ENCODE measurements around a stretch of chr4.

DNA sequence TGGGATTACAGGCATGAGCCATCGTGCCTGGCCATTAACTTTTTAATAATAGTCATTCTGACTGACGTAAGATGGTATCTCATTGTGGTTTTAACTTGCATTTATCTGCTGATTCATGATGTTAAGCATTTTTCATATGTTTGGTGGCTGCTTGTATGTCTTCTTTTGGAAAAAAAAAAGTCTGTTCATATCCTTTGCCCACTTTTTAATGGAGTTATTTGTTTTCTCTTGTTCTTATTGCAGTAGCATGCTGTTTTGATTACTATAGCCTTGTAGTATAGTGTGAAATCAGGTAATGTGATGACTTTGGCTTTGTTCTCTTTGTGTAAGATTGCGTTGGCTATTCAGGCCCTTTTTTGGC is 45.9 kb downstream of the ANXA10 start:
- RRBS, result no CpG with 5 or more reads among the region's 3 CpGs

GRCh38 chr4:168408616-168409024 is 71.7 kb downstream of the DDX60L start:
- RRBS, result no CpG with 5 or more reads among the region's 3 CpGs

DNA sequence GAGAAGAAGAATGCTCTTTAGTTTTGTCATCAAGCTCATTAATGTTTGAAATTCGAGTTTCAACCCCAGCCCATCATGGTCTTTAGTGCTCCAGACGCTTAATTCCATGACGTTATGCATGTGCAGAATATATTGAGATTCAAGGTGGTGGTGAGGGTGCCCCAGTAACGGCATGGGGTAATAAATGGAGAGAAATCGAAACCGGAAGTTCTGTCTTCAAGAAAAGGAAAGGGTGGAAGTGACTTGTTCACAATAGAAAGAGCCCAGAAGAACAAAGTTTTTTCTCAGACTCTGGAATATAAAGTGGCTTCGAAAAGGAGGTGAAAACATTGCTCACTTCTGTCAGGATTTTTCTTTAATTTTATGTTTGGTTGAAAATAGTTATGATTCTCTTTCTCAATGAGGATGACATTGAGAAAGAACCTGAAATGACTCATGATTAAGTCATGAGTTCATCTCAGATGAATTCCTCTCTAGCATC is 699 bp upstream of the DDX60L start:
- RRBS, result no CpG with 5 or more reads among the region's 7 CpGs

- RRBS, result no CpG with 5 or more reads among the region's 8 CpGs
Observed at GRCh38 chr4:168630788-168631292, 134.0 kb downstream of the PALLD start.

DNA sequence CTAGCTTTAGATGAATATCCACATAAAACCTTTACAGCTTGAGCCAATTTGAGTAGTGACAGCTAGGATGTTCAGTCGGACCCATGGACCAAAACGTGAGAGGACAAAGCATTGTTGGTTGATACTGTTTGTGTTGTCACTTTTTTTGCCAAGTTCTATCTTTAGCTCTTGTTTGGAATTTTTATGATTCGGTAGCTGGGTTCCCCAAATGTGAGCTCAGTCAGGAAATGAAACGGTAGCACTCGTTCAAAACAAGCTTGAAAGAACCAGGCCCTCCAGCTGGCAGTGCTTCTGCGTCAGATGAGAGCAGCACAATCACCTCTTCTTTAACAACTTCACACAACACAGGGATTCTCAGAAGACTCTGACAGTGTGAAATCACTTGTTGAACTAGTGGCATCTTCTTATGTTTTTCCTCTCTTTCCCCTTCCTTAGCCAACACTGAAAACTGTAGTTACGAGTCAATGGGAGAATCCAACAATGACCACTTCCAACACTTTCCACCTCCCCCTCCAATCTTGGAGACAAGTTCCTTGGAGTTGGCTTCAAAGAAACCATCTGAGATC is 214.4 kb downstream of the PALLD start:
- RRBS, result no CpG with 5 or more reads among the region's 7 CpGs

DNA sequence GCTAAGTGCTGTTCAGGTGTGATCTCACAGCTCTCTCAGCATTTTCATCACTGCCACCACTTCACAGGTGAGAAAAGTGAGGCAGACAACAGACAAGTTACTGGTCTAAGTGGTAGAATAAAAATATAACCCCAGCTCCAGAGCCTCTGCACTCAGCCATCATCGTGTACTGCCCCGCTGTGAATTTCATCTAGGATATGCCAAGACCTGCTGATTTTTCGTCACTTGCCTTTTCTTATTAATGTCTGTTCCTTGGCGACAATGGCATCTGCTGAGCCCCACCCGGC is 236.6 kb downstream of the CBR4 start:
- RRBS, result no CpG with 5 or more reads among the region's 5 CpGs

DNA sequence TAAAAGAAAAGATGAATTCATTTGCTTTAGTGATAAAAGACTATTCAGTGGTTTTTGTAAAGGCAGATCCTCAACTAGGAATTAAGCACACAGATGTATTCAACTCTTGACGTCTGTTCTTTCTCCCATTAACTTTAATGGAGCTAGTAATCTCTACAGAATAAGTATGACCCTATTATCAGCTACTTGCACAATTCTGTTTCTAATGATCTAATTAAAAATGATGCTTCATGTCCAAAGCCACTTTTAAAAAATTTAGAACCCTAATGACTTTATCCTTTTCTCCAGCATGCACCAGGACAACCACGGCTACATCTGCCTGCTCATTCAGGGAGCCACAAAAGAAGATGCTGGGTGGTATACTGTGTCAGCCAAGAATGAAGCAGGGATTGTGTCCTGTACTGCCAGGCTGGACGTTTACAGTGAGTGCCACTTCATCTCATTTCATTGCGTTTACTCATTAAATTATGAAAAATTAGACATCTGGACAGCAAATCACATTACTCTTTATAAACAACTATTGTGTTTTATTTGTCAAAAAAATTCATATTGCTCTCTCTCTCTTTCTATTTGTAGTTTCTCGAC is 85.3 kb downstream of the CBR4 start:
- RRBS, result no CpG with 5 or more reads among the region's 5 CpGs

DNA sequence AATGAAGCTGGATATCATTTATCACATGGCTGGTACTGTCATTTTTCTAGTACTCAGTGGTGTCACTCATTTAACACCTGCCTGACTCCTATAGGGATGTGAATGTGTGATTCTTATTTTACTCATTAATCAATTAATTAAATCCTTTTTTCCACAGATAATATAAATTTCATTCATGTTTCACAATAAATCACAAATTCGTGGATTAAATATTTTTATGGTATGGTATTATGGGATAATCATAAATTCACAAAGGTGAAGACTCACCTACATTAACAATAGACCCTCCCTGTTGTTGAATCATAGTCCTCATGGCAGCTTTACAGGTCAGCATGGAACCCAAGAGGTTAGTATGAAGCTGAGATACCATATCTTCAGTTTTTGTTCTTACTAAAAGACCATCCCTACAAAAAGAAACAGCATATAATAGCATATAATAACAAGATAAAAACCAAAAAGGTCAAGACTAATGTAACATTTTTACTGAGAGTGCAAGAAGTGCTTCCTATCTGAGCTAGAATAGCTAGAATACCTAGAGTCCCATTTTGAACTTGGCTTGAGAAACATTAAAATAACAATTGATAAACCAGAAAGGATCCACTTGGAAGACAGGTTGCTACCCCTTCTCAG is 3.5 kb downstream of the CBR4 start:
- RRBS, result no CpG with 5 or more reads among the region's 1 CpG

DNA sequence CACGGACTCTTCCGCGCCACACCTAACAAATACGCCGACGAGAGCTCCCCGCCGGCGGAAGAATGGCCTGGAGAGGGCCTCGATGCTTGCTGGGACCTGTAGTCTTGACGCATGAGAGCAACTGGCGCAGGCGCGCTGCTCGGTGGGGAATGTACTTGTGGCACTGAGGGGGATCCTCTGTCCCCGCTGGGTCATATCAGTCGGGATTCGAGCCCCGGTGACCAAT is 173 bp upstream of the CBR4 start:
- RRBS, result no CpG with 5 or more reads among the region's 19 CpGs

DNA sequence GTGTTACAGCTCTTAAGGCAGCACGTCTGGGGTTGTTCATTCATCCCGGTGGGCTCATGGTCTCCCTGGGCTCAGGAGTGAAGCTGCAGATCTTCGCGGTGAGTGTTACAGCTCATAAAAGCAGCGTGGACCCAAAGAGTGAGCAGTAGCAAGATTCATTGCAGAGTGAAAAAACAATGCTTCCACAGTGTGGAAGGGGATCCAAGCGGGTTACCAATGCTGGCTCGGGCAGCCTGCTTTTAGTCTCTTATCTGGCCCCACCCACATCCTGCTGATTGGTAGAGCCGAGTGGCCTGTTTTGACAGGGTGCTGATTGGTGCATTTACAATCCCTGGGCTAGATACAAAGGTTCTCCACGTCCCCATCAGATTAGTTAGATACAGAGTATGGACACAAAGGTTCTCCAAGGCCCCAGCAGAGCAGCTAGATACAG is 24.9 kb upstream of the CBR4 start:
- RRBS, result no CpG with 5 or more reads among the region's 9 CpGs

DNA sequence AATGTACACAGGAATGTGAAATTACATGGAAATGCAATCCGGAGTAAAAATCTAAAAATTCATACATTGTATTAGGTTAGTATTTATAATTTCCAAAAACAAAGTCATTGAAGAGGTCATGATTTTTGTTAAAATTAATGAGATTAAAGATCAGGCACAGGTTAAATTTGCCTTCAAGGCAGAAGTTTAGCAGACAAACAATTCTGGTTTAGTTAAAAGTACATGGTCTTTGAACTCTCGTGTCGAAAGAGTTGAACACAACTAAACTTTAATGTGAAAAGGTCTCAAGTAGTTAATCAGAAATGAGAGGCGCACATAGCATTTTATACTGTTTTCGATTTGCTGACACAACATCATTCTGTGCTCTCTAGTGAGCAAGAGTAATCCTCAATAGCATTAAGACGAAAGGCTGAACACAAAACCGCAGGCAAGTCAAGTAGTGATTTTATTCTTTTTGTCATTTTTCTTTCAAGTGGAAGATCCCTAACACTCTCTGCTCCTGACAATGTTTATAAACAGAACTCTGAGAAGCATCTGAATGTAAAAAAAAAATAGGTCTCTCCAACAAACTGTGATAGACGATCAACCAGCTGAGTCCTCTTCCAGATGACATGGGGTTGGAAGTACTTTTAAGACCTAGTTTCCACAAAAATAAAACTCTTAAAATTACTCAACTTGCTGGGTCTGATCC is 49.8 kb downstream of the SH3RF1 start:
- RRBS, result no CpG with 5 or more reads among the region's 8 CpGs

- RRBS, result no CpG with 5 or more reads among the region's 4 CpGs
Observed at GRCh38 chr4:169225338-169226008, 45.3 kb downstream of the SH3RF1 start.

DNA sequence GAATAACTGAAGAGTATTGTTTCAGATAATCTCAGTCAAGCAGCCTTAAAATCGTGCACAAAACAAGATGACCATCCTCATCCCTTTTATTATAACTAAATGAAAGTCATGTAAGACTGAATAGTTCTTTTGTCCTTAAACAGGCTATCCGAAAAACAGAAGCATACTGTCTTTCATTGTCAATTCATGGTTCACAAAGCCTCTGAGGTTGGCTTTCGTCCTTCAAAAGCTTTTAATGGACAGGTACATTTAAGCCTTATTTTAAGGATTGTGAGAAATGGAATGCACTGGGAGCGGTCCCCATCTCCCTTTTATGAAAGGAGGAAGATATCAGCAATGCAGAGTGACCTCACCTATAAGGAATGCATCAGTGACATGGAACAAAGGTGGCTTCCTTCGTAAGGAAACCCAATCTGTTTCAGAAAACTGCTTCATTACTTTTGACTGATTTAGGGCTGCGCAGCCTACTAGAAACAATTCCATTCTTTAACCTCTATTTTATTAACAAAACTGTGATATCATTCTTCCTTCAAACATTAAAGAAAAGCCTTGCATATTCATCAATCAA is 19.3 kb downstream of the SH3RF1 start:
- RRBS, result no CpG with 5 or more reads among the region's 6 CpGs

GRCh38 chr4:169622619-169622882 is 2.2 kb downstream of the CLCN3 start:
- RRBS, result no CpG with 5 or more reads among the region's 4 CpGs

DNA sequence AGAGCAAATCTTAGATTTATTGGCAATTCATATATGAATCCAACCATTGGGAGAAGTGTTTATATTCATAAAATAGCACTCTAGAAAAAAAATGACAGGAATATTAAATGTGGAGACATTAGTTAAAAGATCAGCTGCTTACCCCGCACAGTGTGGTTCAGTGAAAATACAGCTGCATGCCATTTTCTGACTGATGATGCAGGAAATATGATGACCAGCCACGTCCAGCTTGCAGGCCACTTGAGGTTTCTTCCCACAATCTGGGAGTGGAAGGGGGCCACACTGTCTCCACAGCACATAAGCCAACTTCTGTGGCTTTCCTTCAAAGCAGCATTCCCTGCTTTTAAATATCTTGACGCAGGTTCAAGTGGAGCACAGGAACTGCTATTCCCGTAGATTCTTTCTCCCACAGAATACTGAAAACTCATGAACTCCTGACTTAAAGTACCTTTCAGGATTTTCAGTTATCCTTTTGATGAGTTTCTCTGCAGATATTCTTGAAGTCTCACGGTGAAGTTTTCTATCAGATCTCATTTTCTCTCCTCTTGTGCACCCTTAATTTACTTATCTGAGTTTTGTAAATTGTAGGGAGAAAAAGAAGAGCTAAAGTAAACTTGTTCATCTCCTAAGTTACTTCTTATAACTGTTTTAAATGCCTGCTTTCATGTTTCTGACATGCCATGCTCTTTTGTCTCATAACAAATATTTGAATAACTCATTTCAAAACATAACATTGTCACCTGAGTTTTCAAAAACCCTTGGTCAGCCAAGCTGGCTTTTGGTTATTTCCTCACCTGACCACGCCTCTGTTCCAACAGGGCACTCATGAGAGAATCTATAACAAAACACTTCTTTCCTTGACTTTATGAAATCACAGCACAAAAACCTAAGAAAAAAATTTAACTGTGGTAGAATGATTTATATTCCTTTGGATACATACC is 173.2 kb upstream of the GALNT7 start:
- RRBS, result no CpG with 5 or more reads among the region's 6 CpGs

DNA sequence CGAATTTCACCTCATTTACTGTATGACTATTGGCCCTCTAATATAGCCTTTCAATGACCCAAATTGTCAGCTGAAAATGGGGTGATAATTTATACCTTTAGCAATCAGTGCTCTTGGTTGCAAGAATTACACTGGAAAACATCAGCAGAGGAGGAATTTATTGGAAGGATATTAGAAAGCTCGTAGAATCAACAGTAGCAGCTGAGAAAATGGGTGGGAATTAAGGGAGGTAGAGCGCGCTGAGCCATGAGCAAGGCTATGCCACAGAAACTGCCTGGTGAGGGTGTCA is 110.3 kb upstream of the GALNT7 start:
- RRBS, result no CpG with 5 or more reads among the region's 4 CpGs

GRCh38 chr4:173167700-173168395 is 763 bp upstream of the GALNT7 start:
- RRBS, result no CpG with 5 or more reads among the region's 19 CpGs

- RRBS, result under 1% methylated on average over 41 of the region's 112 CpGs
Observed at GRCh38 chr4:173169342-173170355, 1.0 kb downstream of the GALNT7 start.

DNA sequence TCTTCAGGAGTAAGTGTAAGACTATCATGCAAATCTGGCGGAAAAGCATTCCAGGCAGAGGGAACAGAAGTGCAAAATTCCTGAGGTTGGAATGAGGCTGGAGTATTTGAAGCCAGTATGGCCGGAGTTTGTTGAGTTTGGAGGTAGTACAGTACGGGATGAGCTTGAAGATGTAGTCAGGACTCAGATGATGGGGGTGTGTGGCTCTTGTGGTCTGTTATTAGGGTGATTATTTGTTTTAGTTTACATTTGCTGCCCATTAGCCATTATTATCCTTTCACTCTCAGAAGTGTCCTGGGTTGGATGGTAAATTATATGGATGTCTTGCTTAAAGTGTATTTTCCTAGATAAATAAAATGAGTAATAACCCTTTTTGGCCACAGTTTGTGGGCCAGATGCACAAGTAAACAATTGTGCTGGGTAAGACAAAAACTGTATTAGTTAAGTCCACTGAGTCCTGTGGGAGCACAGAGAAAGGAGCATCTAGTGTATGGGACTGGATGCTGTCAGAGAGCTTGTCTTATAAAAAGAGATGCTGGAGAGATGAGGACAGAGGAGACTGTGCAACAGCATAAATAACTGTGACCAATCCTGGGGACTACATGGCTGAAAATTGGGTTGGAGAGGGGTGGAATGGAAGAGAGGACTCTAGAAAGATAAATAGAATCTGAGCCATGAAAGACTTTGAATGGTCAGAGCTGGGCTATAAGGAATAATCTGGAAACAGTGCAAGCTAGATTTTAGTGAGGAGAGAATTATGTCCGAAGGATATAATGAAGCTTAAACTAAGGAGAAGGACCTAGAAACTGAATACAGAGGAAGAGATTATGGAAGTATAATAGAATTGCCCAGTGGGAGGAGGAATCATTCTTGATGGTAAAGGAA is 7.8 kb downstream of the GALNT7 start:
- RRBS, result no CpG with 5 or more reads among the region's 4 CpGs

GRCh38 chr4:173190577-173191154 is 22.1 kb downstream of the GALNT7 start:
- RRBS, result no CpG with 5 or more reads among the region's 3 CpGs

Data from skeletal muscle cell (primary cell).